ENCODE results near the gene CAMK4.

GRCh38 chr5:107387870-107388916 is 282.5 kb downstream of the EFNA5 start:
- PRO-cap = no peak

DNA sequence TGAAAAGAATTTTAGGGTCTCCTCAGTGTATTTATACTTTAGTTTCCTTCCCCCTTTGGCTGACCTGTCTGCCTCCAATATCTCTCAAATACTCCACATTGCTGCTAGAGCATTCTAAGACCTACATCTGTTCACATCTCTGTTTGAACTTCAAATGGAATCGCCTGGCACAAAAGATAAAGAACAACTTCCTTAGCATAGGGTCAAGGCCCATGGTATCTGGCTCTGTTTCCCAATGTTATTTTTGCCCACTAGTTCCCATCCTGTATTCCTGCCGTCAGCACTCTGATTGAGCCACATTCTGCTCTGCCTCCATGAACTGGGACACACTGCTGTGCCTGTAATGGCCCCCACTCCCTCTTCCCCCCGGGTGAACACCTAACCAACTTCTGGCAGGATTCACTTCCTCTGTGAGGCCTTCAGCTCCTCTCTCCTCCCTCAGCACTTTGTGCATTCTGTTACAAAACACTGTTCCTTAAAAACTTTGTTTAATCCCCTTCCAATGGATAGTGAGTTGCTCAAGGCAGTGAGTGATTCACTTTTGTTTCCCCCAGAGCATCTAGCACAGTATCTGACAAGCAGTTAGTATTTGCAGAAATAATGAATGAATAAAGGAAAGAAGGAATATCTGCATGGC is 183.7 kb downstream of the EFNA5 start:
- PRO-cap = no peak

DNA sequence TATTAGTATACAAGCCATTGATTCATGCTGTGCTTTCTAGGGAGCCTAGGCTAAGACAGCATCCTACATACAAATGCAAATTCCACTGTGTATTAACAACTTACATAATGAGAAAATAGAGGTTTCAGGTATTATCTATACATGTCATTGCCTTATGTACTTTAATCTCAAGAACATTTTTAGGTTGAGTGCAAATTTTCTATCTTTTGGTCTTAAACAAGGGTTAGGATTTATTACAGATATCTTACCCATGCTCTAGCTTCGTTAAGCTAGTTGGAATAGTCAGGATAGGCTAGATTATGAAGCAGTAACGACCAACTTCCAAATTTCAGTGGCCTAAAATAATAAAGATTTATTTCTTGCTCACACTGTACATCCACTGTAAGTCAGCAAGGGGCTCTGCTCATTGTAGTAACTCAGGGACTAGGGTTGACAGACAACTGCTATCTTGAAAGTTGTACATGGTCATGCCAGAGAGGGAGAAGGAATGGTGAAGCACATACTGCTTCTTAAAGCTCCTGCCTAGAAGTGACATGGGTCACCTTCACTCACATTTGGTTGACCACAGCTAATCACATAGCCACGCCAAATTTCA is 140.8 kb downstream of the EFNA5 start:
- PRO-cap = no peak

DNA sequence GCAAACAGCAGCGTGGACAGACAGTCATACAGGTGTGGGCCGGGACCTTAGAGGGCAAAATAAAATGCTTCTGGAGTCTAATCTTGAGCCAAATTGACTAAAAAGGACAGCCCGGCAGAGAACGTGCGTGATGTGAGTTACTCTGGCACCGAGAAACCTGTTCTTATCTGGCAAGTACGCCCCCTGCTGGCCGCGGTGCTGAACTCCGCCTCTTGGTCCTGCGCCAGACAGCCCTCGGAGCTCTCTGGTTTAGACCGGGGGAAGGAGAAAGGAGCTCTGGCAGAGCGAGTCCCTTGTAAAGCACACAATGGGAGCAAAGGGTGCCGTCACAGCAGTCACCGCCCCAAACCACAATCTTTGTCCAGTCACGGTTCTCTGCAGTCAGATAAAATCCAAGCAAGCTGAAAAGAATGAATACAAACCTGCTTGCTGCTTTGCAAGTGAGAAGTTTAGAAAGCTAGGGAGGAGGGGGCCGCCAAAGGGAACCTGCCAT is 98.7 kb downstream of the EFNA5 start:
- PRO-cap = no peak

- PRO-cap = no peak
These were observed 97.8 kb downstream of the EFNA5 start for GRCh38 chr5:107572936-107573280.

DNA sequence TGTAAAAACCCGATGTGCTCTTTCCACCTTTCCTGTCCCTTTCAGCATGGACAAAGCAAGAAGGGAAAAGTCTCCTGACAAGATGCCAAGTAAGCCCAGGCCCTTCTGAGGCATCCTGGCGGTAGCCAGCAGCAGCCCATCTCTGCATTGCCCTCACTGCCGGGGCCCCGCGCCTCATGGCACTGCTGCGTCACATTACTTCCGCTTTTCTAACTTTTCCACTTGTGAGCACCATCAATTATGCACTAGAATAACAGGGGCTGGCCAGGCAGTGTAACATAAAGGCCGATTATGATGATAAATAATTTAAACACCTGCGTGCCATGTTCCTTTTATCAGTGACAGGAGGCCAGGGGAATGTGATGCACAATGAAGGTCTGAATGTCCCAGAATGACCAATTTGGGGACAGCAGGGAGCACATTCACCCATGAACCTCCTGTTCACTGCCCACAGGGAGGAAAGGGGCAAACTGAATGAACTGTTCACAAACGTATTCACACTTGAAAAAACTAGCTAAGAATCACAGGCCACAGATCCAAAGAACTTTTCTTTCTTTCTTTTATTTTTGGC is 37.3 kb downstream of the EFNA5 start:
- PRO-cap = no peak

DNA sequence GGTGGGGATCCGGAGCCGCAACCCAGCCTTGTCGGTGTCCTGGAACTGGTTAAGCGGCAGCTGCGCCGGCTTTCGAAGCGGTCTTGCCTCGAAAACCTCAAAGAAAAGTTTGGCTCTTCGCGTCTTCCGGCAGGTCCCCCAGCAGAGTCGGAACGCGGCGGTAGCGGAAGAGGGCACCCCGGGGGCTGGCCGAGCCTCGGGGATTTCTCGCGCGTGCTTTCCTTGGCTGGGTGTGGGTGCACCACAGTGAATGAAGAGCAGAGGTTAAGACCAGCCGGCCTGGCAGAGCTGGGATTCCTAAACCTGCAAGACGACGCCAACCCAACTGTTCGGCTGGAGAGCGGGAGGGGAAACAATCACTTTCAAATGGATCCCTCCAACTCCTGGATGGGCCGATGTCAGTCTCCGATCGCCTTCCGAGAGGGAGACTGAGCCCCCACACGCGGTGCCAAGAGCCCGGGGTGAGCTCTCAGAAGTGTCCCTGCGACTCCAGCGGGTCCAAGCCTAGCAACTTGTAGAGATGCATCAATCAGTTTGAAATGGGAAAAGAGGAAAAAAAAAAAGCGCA is 718 bp upstream of the EFNA5 start:
- PRO-cap = no peak

- PRO-cap = no peak
These were observed 292.6 kb downstream of the FBXL17 start for GRCh38 chr5:108089112-108089796.

GRCh38 chr5:108380379-108381063 is 1.4 kb downstream of the FBXL17 start:
- PRO-cap = unidirectional peak, plus-strand start at chr5:108380642; unidirectional peak, plus-strand start at chr5:108380700; unidirectional peak, plus-strand start at chr5:108380885

- PRO-cap = no peak
These were observed 318 bp downstream of the FBXL17 start for GRCh38 chr5:108381584-108381976.

DNA sequence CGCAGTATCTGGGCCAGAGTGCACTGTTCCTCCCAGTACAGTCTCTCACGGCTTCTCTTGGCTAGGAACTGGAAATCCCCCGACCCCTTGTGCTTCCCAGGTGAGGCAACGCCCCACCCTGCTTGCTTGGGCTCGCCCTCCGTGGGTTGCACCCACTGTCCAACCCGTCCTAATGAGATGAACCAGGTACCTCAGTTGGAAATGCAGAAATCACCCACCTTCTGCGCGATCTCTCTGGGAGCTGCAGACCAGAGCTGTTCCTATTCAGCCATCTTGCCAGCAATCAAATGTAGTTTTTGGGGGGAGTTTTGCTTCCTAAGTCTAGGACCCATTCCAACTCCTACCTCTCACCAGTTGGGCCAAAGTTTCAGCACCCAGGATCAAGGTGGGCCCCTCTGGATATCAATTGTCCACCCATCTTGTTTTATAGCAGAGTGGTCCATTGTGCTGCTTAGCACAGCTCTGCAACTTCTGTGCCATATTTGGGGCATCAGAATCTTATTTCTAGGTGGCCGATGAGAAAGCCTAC is 61.5 kb upstream of the FER start:
- PRO-cap = no peak

DNA sequence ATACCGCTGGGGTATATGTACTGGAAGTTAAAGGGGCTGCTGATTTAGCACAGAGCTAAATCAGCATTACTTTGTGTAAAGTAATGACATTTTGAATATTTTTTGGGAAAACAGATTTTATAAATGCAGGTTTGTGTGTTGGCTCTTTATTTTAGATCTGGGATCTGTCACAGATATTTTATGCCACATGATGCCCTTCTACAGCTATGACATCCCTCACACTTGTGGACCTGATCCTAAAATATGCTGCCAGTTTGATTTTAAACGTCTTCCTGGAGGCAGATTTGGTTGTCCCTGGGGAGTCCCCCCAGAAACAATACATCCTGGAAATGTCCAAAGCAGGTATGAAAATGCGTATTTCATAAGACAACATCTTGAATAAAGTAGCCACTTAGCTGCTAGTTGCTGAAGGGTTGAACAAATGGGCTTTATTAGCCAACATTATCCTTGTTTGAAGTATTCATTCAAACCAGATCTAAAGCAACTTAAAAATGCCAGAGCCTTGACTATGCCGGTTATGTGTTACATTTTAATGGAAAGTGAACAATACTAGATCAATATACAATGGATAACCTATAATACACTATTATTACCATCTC is 80.6 kb downstream of the MAN2A1 start:
- PRO-cap = no peak

GRCh38 chr5:109867423-109868169 is 177.9 kb downstream of the MAN2A1 start:
- PRO-cap = no peak

DNA sequence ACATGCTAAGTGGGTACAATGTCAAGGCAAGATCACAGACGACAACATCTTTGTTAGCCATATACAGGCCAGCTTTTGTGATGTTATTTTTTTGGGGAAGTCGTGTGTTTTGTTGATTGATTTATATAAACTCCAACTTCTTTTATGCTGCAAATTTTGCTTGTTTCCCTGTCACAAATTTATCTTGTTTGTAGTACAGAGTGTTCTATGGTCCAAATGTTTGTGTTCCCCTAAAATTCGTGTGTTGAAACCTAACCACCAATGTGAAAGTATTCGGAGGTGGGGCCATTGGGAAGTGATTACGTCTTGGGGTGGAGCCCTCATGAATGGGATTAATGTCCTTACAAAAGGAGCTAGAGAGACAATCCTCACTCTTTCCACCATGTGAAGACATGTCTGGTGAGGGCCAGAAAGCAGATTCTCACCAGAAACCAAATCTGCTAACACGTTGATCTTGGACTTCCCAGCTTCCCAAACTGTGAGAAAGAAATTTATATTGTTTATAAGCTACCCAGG is 262.0 kb downstream of the MAN2A1 start:
- PRO-cap = no peak

- PRO-cap = no peak
These were observed 272.0 kb downstream of the MAN2A1 start for GRCh38 chr5:109961712-109962059.

- PRO-cap = no peak
These were observed at the start of gene CAMK4 for GRCh38 chr5:111223298-111224580. Gene CAMK4 (plus strand): TSS chr5:111224384.

DNA sequence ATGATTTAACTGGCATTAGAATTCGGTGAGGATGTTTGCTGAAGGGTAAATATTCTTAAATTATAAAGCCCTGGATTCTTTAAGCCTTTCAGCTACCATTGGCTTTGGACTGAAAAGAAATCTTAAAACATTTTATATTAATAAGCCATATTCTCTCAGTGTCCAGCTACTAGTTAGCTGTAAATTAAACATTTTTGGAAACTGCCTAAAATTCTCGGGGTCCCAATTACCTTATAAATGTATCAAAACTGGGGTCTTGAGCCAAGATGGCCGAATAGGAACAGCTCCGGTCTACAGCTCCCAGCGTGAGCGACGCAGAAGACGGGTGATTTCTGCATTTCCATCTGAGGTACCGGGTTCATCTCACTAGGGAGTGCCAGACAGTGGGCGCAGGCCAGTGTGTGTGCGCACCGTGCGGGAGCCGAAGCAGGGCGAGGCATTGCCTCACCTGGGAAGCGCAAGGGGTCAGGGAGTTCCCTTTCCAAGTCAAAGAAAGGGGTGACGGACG is 77.9 kb downstream of the CAMK4 start:
- PRO-cap = no peak

DNA sequence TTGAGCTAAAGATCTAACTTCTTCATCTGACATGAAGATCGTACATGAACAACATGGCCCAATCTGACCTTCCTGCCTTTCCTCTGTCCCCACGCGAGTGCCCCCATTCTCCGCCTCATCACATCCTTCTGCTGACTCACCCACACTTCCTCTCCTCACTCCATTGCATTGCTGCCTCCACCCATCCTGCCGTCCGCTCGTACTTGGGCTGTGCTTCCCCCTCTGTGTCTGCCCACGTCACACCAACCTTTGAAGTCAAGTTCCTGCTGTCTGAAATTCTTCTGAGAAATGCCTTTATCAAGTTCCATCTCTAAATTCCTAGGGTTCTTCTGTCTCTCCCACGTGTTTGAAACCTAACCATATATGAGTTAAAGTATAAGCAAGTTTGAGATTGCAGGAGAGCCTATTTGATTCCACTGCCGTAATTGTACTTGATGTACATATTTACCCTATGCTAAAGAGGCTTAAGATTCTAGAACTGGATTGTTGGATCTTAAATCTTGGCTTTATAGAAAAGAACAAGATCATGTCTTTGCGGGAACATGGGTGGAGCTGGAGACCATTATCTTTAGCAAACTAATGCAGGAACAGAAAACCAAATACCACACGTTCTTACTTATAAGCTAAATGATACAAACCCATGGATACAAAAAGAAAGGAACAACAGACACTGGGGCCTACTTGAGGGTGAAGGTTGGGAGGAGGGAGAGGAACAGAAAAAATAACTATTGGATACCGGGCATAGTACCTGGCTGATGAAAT is 18.1 kb upstream of the STARD4 start:
- PRO-cap = no peak

DNA sequence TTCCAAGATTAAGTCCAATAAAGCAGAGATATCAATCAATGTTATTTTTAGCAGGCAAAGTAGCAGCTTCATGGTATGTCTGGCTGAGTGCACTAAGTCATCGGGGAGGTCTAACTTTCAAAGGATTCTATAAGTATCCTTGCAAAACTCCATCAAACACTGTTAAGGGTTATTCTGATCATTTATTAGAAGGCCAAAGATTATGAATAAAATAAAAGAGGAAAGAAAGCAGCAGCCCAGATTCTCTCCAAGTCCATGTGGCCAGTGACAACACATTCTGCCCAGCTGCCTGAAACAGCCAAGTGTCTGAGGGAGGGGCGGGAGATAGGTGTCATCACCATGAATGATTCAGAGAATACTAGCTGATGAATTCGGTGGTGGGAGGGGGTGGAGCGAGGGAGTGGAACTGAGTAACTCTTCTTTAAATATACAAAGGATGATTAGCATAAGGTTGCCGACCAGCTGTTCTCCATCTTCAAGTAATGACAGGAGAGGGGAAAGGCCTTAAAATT is 21.2 kb downstream of the NREP start:
- PRO-cap = no peak

- PRO-cap = no peak
These were observed 8.7 kb downstream of the NREP start for GRCh38 chr5:111748241-111748681.

Measured in tibial artery (tissue), 1 donor.